ENCODE measurements around the genes CAMK2B and RAMP3.

GRCh38 chr7:44145846-44146580 lies 4.9 kb upstream of the MYL7 start:
- PRO-cap, result unidirectional peak, minus-strand start at chr7:44146127

- PRO-cap, result no peak
Measured at GRCh38 chr7:44325229-44326328, at the start of gene CAMK2B. Gene CAMK2B (minus strand): TSS chr7:44325594.

DNA sequence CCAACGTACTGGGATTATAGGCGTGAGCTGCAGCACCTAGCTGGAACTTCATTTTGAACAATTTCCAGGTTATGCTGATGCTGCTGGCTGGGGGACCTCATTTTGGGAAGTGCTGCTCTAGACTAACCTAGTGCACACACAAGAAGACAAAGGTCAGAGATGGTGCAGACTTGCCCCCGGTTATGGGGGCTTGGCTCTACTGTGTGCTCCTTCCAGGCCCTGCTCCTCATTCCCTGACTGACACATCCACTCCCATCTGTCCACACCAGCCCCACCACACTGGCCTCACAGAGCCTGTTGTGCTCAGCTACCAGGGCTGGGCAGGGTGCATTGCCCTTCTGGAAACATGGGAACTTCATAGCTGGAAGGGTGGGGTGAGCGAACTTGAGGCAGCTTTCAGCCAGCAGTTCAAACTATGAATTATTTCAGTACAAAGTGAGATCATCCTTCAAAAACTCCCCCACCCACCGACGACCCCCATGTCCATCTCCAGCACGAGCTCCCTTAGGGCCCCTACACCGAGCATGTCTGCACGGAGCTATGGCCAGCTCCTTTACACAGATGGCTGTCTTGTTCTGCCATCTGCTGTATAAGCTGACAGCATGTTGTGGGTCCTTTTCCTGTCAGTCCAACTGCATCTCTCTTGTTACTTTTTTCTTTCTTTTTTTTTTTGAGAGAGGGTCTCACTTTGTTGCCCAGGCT lies 21.8 kb downstream of the NPC1L1 start:
- PRO-cap, result no peak

- PRO-cap, result no peak
Measured at GRCh38 chr7:44535926-44536410, 5.2 kb downstream of the NPC1L1 start.

GRCh38 chr7:44581257-44581860 lies 672 bp downstream of the TMED4 start:
- PRO-cap, result no peak

GRCh38 chr7:44618500-44619277 lies 12.3 kb downstream of the OGDH start:
- PRO-cap, result no peak

DNA sequence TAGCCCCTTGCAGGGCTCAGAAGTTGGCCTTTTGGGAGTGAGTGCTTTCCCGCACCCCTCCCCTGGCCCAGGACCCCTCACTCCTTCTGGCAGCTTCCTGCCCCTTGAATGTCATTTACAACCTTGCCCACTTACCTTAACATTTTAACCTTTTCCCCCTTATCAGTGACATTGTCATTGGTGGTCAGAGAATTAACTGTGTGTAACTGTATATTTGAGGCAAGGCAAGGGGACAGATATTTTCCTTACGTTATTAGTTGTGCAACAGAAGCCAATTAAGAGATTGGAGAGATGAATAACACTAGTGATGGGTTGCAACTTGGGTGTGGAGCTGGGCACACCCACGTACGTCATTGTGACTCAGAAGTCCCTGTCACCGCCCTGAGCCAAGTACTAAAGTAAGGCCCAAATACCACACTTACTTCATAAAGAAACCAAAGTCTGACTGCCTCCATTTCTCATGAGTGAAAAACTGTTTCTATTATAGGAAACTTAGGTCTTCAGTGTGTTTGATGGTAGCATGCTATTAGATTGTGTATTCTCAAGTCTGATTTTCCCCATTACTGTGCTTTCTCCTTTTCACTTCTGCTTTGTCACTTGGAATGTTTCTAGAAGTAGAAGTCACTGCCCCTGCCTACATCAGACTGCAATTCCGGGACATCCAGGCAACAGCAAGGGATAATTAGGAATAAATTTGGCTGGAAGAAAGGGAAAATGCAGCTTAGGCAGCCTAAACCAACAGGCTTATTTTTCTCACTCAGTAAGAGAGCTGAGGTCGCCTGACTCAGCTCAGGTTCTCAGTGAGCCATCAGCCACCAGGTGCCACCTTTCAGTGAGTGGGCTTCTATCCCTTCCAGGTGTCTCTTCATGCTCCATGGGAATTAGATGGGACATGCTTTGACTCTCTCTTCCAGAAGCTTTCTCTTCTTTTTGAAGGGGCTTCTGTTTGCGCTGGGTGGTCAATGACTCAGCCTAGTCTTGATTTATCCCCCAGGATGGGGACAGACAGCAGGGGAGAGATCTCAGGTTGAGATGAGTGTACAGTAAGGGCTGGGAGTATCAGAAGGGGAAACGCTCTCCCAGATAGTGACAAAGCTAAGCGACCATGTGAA lies 31.9 kb downstream of the OGDH start:
- PRO-cap, result no peak

GRCh38 chr7:44639589-44640312 lies 33.3 kb downstream of the OGDH start:
- PRO-cap, result unidirectional peak, plus-strand start at chr7:44639999

DNA sequence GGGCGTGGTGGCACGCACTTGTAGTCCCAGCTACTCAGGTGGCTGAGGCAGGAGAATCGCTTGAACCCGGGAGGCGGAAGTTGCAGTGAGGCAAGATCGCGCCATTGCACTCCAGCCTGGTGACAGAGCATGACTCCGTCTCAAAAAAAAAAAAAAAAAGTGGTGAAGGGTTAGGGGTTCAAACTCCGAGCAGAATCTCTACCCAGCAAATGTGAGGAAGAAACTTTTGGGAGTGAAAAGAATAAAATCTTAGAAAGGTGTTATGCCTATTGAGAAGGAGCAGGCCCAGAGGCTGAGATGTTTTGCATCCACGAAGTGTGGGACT lies 53.1 kb upstream of the ZMIZ2 start:
- PRO-cap, result no peak

- PRO-cap, result no peak
Measured at GRCh38 chr7:44867134-44867793, 18.1 kb downstream of the PURB start.

DNA sequence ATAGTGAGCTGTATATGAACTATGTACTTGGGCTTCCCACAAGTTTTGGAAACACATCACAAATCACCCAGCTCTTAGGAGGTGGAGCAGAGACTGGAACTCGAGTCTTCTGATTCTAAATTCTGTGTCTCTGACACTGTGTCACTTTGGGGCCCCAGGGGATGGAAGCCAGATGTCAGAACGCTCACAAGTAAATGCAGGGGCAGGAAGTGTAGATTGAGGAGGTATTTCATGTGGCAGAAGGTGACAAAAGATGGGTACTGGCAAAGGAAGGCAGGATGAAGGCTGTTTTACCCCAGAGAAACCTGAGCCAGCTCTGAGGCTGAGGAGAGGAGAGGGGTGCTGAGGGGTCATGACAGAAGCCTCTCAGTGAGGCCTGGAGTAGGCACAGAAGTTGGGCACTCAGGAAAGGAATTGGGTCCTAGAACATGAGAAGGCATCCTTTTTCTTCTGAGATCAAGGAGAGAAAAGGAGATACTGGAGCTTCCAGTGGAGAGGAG lies 6.1 kb upstream of the PURB start:
- PRO-cap, result no peak

- PRO-cap, result no peak
Measured at GRCh38 chr7:44969456-44970457, 9.1 kb downstream of the MYO1G start.

DNA sequence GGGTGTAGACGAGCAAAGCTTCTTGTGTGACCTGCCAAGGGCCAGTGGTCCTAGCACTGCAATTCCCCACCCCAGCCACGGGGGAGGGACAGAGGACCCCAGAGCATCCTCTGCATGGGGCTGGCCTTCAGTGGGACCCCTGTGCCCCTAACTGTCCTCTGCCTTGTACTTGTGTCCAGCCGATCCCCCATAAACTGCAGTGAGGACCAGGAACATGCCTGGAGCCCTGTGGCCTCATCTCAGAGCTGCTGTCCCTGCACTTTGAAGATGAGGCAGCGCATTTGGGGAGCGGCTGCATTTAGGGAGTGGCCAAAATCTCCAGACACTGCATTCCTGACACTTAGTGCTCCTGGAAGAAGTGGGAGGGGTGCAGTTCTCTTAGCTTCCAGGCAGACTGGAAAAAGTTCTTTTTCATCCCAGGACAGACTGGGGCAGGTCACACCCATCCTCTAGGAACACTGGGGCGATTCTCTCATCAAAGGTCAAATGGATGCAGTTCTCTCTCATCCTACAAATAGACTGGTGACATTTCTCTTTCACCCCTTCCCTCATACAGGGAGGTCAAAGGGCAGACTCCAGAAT lies 849 bp upstream of the MYO1G start:
- PRO-cap, result unidirectional peak, minus-strand start at position 396 of the sequence

DNA sequence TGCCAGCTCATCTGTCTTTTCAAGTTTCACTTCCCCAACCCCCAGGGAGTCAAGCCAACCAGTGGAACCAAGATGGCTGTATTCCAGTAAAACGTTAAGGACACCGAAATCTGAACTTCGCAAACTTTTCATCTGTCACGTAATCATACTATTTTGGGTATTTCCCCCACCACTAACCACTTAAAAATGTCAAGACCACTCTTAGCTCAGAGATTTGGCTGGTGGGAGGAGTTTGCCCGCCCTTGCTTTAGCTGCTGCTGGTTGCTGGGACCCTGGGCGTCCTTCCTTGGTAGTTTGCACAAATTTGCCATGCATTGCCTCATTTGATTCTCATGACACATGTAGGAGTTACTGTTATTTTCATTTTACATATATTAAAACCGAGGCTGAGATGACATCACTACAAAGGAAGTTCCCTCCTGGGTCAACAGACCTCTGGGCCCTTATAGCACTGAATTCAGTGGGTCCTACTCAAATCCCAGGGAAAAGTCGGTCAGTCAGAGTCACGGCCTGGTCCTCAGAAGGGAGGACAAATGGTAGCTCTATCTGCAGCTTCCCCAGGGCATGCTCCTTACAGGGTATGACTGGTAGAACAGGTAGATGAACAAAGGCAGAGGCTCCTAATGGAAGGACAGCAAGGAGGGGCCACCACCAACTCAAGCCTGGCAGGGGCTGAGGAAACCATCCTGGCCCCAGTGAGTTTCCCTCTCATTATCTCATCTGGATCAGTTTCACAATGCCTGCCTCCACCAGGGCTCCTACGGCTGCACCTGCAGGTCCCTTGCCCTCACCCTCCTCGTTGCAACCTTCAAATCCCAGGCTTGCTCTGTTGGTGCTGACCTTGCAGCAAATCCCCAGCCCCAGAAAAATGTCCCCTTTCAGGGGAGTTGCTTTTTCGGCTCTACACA lies 2.0 kb upstream of the MYO1G start:
- PRO-cap, result unidirectional peak, minus-strand start at position 296 of the sequence

GRCh38 chr7:44983314-44984357 lies 4.8 kb upstream of the MYO1G start:
- PRO-cap, result no peak

GRCh38 chr7:45101361-45101757 lies 10.1 kb downstream of the TBRG4 start:
- PRO-cap, result no peak

DNA sequence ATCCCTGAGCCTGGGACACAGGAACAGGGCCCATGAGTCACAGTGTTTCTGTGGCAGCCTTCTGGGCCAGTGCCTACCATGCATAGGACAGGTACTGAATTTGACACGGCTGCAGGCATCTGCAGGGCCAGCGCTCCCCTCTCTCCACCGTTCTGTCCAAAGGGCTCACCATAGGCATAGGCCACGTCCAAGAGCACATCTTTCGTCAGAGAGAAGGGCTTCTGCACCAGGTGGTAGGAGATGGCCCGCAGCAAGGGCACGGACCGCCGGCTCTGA lies 7.2 kb downstream of the TBRG4 start:
- PRO-cap, result no peak

GRCh38 chr7:45157324-45158159 lies at the start of gene RAMP3:
Gene RAMP3 (plus strand): TSS chr7:45157791.
- PRO-cap, result bidirectional peak, plus-strand start at chr7:45157815, minus-strand start at chr7:45157656

GRCh38 chr7:45564496-45564960 lies 9.6 kb upstream of the ADCY1 start:
- PRO-cap, result no peak

GRCh38 chr7:45697757-45698216 lies 123.6 kb downstream of the ADCY1 start:
- PRO-cap, result no peak